ENCODE data around the gene CUL2.

DNA sequence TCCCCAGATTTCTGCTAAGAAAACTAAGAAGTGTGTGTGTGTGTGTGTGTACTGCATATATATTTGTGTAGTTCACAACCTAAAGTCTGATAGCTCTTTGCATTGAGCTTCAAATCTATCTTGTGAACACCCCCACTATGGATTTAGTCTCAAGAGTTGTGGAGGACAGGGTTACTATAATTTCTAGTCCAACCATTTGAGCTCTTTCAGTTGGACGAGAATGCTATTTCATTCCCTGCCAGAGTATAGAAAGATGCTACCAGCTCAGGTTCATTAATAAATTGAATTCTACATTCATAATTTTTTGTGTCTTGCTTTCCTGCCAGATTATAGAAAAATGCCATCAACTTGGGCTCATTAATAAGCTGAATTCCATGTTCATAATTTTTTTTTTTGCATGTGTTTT lies 1.6 kb downstream of the NRP1 start:
- PRO-cap, 7 experiments, result peak in 1 of 7 experiments; most common plus-strand start position 205 of the sequence (in 1)
- RAMPAGE, long total RNA, 2 experiments, result no peak in any of the 2 experiments

- PRO-cap, 7 experiments, result no peak in any of the 7 experiments
- RAMPAGE, long total RNA, 2 experiments, result no peak in any of the 2 experiments
Observed at GRCh38 chr10:34200596-34201069, 614.5 kb downstream of the PARD3 start.

DNA sequence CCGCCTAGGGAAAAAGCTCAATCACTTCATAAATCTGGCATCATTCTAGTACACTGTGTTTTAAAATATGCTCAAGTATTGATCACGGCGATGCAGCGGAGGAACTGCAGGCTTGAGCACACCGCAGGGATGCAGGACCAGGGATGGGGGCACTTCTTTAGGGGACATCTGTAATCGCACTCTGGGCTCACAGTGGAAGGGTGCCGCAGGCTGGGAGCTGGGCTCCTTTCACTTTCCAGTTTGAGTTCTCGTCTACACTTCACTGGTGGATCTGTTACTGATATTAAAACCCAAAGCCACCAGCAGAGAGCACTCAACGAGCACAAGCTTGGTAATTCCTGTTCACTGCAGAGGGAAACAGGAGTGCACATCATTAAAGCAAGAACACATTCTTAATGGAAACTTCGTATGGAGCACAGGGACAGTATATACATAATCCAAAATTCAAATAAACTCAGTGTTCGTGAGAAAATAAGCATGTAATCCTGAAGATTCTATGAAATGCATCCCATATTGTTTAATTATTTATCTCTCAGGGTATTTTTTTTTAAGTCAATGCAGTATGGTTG lies 91.3 kb downstream of the PARD3 start:
- PRO-cap, 7 experiments, result no peak in any of the 7 experiments
- RAMPAGE, long total RNA, 2 experiments, result no peak in any of the 2 experiments

DNA sequence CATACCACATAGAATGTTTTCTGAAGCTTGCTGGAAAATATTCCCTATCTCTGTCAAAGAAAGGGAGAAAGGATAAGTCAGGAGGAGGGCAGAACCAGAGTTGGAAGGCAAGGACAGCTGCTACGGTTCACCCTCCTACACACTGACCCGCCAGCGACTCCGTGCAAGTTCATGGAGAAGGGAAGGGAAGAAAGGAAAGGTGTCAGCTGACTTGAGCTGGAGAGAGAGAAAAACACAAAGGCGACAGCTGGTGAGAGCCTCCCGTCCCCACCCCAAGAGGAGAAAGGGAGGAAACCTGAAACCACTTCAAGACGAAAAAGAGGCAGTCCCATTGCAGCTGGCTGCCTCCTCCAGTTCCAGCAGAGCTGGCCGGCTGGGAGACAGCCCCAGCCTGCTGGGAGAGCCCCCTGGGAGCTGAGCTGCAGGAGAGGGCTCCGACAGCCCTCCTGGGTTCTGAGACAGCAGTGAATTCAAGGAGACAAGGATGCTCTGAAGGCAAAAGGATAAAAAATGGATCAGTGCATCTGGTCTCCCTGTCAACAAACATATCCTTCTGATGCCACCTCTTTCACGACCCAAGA lies 75.2 kb downstream of the PARD3 start:
- PRO-cap, 7 experiments, result peak in 7 of 7 experiments; most common plus-strand start position 353 of the sequence (in 7); most common minus-strand start position 163 of the sequence (in 5)
- RAMPAGE, long total RNA, 2 experiments, result no peak in any of the 2 experiments

- PRO-cap, 7 experiments, result peak in 7 of 7 experiments; most common plus-strand start chr10:35090754 (in 3); most common minus-strand start chr10:35090331 (in 5)
- RAMPAGE, long total RNA, 2 experiments, result start-site peak on the minus strand in 2 of 2 experiments, at chr10:35090325-35090642 at its widest, 26 to 255 reads per replicate
Observed at GRCh38 chr10:35090111-35091015, at the start of gene CUL2. Gene CUL2, minus strand, starts transcription at chr10:35090341.

DNA sequence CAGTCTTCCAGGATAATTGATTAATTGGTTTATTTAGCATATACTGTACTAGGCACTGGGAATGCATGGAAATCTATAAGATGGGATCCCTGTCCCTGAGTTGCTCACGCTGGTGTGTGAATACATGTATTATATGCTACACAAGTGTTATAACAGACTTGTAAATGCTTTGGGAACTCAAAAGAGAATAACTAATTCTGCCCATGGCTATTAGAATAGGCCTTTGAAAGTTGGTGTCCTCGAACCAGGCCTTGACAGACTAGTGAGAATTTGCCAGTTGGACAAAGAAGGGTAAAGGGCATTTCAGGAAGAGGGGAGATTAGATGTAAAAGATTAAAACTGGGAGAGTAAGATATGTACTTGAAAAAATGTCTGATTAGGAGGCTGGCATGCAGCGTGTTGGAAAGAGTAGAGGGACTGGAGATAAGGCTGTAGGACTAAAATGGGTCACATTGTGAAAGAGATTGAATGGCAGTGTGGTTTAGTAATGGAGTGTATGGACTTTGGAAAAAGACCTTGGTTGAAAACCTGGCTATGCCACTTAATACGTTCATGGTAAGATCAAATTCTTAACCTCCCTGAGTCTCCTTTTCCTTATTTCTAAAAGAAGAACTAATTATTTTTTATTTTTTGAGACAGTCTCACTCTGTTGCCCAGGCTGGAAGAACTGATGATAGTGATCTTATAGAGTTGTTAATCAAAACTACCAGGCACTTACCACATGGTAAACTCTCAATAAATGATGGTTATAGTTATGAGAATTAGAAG lies 14.0 kb downstream of the CREM start:
- PRO-cap, 7 experiments, result no peak in any of the 7 experiments
- RAMPAGE, long total RNA, 2 experiments, result no peak in any of the 2 experiments

DNA sequence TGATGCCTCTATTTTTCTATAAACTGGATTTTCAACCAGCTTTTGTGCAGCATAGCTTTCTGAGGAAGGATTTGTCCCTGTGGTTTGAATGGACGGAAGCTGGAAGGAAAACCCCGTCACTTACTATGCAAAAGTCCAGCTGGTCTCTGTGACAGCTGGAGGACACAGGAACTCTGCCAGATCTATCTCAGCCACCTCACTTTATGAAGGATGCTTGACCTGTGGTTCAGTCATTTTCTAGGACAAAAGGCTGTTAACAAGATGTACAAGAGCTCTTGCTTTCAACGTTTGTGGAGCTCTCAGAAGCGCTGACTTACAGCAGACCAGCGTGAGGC lies 90.8 kb downstream of the CREM start:
- PRO-cap, 7 experiments, result no peak in any of the 7 experiments
- RAMPAGE, long total RNA, 2 experiments, result no peak in any of the 2 experiments

GRCh38 chr10:35246747-35247239 lies 89.5 kb upstream of the CCNY start:
- PRO-cap, 7 experiments, result no peak in any of the 7 experiments
- RAMPAGE, long total RNA, 2 experiments, result no peak in any of the 2 experiments

DNA sequence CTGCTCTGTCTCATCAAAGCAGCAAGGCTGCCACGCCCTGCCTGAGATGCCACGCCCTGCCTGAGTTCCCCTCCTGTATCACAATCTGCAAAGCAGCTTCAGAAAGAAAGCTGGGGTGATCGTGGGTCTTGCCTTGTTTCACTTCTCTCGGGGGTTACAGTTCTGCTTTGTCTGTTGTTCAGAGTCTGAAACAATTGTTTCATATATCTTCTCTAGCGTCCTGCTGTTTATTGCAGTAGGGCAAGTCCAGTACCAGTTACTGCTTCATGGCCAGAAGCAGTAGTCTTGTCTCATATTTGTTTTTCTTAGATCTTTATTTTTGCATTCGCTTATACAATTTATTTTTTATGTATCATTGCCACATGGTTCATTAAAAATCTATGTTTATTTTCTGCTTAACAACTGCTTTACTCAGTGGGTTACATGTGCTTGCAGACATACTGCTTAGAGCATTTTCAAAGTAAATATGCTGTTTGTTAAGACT lies 36.0 kb upstream of the CCNY start:
- PRO-cap, 7 experiments, result no peak in any of the 7 experiments
- RAMPAGE, long total RNA, 2 experiments, result no peak in any of the 2 experiments

DNA sequence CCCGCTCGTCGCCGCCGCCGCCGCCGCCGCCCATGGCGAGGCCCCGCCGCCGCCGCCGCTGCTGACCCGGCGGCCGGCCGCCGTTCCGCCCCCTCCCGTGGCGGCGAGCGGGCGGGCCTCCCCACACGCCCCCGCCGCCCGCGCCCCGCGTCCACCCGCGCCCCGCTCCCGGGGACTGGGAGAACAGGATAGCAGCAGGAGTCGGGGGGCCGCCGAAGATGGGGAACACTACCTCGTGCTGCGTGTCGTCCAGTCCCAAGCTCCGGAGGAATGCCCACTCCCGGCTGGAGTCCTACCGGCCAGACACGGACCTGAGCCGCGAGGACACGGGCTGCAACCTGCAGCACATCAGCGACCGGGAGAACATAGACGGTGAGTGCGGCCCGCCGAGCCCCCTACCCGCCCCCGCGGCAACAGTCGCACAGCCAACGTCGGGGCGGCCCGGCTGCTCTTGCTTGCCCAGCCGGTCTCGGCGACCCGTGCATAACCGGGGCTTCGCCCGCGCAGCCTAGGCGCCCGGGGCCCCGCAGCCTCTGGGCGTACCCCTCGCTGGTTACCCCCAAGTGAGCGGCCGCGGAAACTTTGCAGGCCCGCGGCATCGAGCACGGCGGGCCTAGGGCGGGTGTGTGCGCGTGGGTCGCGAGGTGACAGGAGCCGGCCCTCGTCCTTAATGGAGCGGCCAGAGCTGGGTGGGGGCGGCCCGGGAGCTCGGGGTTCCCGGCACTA lies 690 bp downstream of the CCNY start:
- PRO-cap, 7 experiments, result peak in 7 of 7 experiments; most common plus-strand start position 180 of the sequence (in 1); most common minus-strand start position 272 of the sequence (in 7)
- RAMPAGE, long total RNA, 2 experiments, result no peak in any of the 2 experiments

- PRO-cap, 7 experiments, result no peak in any of the 7 experiments
- RAMPAGE, long total RNA, 2 experiments, result no peak in any of the 2 experiments
Observed at GRCh38 chr10:35386811-35387167, 50.5 kb downstream of the CCNY start.

- PRO-cap, 7 experiments, result peak in 2 of 7 experiments; most common plus-strand start chr10:35641893 (in 1); most common minus-strand start chr10:35641839 (in 2)
- RAMPAGE, long total RNA, 2 experiments, result no peak in any of the 2 experiments
Observed at GRCh38 chr10:35641596-35641979, 508 bp downstream of the FZD8 start.

- PRO-cap, 7 experiments, result no peak in any of the 7 experiments
- RAMPAGE, long total RNA, 2 experiments, result no peak in any of the 2 experiments
Observed at GRCh38 chr10:37856103-37856695, 1.2 kb downstream of the ZNF248 start.

DNA sequence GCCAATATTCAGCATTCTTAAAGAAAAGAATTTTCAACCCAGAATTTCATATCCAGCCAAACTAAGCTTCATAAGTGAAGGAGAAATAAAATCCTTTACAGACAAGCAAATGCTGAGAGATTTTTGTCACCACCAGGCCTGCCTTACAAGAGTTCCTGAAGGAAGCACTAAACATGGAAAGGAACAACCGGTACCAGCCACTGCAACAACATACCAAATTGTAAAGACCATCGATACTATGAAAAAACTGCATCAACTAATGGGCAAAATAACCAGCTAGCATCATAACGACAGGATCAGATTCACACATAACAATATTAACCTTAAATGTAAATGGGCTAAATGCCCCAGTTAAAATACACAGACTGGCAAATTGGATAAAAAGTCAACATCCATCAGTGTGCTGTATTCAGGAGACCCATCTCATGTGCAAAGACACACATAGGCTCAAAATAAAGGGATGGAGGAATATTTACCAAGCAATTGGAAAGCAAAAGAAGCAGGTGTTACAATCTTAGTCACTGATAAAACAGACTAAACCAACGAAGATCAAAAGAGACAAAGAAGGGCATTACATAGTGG lies 13.1 kb downstream of the ZNF37A start:
- PRO-cap, 7 experiments, result no peak in any of the 7 experiments
- RAMPAGE, long total RNA, 2 experiments, result no peak in any of the 2 experiments

DNA sequence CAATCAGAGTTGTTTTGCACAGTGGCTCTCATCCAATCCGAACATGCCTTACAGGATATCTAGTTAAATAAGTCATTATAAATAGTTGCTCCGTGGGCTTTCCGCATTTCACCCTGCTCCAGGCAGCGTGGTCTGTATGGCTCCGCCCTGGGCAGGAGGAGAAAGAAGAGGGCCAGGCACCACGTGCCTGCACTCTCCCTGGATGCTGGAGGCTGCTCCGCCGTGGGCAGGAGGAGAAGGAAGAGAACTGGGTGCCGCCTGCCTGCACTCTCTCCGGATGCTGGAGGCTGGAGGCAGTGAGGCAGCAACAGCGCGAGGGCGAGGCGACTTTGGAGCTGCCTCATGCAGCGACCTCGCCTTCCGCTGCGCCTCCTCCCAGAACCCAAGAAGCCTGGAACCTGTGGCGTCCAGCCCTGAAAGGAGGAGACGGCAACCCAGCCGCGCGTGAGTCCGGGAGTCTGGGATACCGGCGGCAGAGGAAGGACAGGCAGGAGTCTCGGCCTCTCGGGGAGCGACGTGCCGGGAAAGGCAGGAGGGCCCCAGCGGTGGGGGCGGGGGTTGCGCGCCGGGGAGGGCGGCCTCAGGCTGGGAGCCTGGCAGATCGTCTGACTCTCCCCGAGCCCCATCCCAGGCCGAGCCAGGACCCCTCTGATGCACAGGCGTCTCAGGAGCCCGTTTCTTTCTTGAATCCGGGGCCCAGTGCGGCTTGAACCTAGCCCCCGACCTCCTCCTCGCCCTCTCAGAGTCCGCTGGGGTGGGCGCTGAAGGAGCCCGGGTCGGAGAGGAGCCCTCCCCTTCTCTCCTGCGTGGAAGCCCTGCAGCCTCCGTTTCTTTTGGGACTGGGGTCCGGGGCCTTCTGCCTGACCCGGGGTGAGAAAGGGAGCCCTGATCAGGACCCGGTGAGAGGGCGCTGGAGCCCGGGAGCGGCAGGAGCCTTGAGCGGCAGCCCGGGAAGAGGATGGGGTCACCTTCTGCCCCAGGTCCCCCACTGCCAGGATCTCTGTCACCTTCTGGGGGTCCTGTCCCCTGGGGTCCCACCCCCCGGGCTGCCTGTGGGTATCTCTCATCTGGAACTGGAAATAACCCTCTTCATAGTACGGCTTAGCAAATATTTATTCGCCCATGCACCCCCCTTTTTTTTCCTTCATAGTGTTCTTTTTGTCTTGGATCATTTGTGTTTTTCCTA lies 162.5 kb downstream of the ZNF33B start:
- PRO-cap, 7 experiments, result no peak in any of the 7 experiments
- RAMPAGE, long total RNA, 2 experiments, result no peak in any of the 2 experiments

- PRO-cap, 7 experiments, result no peak in any of the 7 experiments
- RAMPAGE, long total RNA, 2 experiments, result no peak in any of the 2 experiments
Observed at GRCh38 chr10:42520354-42520822, 118.0 kb downstream of the ZNF33B start.

DNA sequence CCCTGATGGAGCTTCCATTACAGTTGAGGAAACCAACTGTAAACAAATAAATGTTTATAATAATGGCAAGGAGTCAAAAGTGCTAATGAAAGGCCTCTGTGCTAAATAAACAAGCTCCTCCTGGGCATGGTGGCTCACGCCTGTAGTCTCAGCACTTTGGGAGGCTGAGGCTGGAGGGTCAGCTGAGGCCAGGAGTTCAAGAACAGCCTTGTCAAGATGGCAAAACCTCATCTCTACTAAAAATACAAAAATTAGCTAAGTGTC lies 54.8 kb upstream of the BMS1 start:
- PRO-cap, 7 experiments, result peak in 1 of 7 experiments; most common plus-strand start position 212 of the sequence (in 1)
- RAMPAGE, long total RNA, 2 experiments, result no peak in any of the 2 experiments

DNA sequence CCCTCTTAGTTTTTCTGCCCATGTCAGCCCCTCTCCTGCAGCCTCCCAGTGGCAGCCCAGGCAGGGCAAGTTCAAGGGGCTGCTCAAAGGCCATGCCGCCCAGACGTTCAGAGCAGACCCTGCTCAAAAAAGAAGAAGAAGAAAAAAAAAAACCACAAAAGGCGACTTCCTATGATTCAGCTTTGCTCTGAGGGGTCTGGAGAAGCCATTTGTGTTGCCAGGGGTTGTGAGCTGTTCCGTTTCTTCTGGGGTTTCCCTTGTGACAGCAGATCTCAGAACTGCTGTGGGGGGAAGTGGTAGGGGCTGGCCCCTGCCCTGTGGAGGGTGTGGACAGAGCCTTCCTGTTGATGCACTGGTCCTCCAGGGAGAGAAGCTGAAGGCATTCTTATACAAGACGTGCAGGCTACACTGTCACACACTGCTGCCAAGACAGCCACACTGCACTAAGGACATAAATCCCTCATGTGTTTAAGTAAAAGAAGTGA lies 17.4 kb upstream of the CSGALNACT2 start:
- PRO-cap, 7 experiments, result no peak in any of the 7 experiments
- RAMPAGE, long total RNA, 2 experiments, result no peak in any of the 2 experiments

GRCh38 chr10:43203418-43204331 lies 63.2 kb downstream of the RASGEF1A start:
- PRO-cap, 7 experiments, result peak in 2 of 7 experiments; most common minus-strand start chr10:43203809 (in 2)
- RAMPAGE, long total RNA, 2 experiments, result start-site peak on the minus strand in 1 of 2 experiments, at chr10:43203561-43203842 at its widest, 5 reads per replicate

DNA sequence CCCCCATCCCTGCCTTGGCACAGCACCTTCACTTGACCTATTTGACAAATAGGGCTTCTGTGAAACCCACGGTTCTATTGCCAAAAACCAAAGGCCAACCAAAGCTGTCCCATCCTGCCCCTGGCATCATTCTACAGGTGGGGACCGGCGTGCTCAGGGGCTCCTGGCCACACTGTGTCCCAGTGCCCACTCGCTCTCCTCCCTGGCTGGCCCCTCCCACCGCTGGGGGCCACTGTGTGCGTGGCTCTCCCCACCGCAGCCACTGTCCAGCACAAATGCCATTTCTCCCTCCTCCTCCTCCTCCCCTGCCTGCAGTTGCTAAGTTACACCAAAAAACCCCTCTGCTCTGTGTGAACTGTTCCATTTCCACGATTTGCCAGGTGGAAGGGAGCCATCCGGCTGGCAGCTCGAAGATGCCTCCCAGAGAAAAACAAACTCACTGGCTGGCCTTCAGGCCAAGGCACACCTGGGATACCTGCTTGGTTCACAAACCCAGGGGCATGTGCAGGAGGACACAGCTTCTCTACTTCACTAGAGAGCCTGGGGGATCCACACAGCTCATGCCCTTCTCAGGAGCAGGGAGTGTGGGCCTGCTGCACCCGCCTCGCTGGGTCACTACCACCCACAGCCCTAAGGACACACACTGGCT lies 1.9 kb downstream of the RASGEF1A start:
- PRO-cap, 7 experiments, result no peak in any of the 7 experiments
- RAMPAGE, long total RNA, 2 experiments, result no peak in any of the 2 experiments